SK-N-MC (cell line): Measurements from ENCODE around the genes HCAR1 and MPHOSPH9.

DNA sequence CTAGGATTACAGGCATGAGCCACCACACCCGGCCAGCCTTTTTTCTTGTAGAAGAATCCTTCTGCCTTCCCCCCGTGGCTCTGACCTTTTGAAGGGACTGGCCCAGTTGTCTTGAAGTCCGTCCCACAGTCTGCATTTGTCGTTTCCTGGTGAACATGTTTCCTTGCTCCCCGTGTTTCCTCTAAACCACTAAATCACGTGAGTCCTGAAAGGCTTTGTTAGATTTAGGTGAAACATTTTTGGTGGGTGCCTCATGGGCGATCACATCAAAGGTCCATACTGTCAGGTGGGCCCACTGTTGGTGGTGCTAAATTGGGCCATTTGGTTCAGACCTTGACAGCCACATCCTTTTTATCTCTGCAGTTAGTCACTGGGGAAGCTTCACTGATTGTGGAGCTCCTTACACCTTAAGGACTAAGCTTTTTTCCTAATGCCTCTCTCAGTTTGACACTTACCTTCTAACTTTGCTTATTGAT is 26.3 kb downstream of the MLXIP start:
- RRBS, result no CpG with 5 or more reads among the region's 7 CpGs

- RRBS, result no CpG with 5 or more reads among the region's 13 CpGs
Measured at GRCh38 chr12:122143590-122144615, 30.1 kb downstream of the IL31 start.

- RRBS, result no CpG with 5 or more reads among the region's 3 CpGs
Measured at GRCh38 chr12:122225436-122225516, 576 bp downstream of the DIABLO start.

DNA sequence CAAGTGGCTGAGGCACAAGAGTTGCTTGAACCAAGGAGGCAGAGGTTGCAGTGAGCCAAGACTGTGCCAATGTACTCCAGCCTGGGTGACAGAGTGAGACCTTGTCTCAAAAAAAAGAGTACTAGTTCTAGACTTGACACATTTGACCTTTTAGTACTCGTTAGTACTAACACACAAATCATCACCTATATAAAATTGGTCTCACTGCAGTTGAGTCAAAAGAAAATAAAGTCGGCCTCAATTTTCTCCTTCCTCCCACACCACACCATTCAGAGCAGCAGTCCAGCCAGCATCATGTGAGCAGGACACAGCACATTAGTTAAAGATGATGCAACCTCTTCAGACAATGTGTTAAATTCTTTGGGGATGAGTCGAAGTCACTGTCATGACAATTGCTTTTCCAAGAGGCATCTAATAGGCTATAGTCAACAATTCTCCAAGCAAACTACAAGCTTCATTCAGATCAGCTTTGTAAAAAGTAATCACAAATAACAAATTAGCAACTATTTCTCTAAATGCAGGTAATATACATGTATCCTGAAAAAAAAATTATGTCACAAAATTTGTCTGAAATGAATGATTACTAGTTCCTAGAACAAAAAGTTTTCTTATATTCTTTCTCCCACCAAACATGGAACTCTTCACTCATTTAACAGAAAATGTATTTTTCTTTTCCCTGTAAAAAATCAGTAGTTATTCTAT is 55.6 kb downstream of the CLIP1 start:
- RRBS, result no CpG with 5 or more reads among the region's 3 CpGs

DNA sequence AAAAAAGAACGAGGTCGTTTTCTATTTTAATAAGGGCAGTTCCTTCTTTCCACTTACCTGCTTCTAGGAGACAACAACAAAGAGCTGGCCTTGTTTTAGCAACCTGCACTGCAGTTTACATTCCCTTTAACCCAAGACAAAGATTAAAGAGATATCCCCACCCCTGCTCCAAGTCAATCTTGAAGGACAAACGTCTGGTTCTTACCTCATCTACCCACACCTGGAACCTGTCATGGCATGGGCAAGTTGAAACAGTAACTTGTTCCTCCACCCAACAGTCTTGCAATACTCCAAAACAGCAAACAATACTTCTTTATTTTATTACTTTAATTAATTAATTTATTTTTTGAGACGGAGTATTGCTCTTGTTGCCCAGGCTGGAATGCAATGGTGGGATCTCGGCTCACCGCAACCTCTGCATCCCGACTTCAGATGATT is 32.7 kb downstream of the ZCCHC8 start:
- RRBS, result no CpG with 5 or more reads among the region's 7 CpGs

DNA sequence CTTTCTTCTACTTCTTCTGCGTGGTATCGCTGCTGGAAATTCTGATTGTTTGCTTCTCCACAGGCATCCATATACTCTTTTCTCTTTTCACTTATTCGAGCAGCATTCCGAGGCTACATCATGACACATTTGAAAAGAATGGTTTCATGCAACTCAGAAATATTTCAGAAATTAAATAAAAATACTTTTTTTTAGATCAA is 18.9 kb downstream of the ZCCHC8 start:
- RRBS, result no CpG with 5 or more reads among the region's 4 CpGs

GRCh38 chr12:122681734-122682237 is 21.4 kb downstream of the HCAR2 start:
- RRBS, result no CpG with 5 or more reads among the region's 6 CpGs

- RRBS, result no CpG with 5 or more reads among the region's 39 CpGs
Measured at GRCh38 chr12:122730274-122731471, at the start of gene HCAR1. Gene HCAR1 (minus strand): TSS chr12:122730844.

GRCh38 chr12:122841504-122842604 is 6.6 kb downstream of the HIP1R start:
- RRBS, result no CpG with 5 or more reads among the region's 28 CpGs

GRCh38 chr12:122849374-122850224 is 14.3 kb downstream of the HIP1R start:
- RRBS, result 91% methylated on average over 5 of the region's 32 CpGs

- RRBS, result no CpG with 5 or more reads among the region's 25 CpGs
Measured at GRCh38 chr12:122871812-122872889, 23.8 kb downstream of the VPS37B start.

GRCh38 chr12:122943099-122943631 is 23.1 kb downstream of the ABCB9 start:
- RRBS, result no CpG with 5 or more reads among the region's 13 CpGs

DNA sequence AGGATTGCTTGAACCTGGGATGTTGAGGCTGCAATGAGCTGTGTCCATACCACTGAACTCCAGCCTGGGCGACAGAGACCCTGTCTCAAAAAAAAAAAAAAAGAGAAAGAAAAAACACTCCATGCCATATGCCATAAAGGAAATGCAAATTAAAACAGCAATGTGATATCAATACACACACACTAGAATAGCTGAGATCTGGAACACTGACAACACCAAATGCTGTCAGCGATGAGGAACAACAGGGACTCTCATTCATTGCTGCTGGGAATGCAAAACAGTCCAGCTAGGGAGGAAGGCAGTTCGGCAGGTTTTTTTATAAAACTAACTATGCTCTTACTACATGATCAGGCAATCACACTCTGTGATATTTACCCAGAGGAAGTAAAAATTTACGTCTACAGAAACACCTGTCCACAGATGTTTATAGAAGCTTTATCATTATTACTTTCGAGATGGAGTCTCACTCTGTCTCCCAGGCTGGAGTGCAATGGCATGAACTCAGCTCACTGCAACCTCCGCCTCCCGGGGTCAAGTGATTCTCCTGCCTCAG is 3.5 kb upstream of the ABCB9 start:
- RRBS, result no CpG with 5 or more reads among the region's 7 CpGs

DNA sequence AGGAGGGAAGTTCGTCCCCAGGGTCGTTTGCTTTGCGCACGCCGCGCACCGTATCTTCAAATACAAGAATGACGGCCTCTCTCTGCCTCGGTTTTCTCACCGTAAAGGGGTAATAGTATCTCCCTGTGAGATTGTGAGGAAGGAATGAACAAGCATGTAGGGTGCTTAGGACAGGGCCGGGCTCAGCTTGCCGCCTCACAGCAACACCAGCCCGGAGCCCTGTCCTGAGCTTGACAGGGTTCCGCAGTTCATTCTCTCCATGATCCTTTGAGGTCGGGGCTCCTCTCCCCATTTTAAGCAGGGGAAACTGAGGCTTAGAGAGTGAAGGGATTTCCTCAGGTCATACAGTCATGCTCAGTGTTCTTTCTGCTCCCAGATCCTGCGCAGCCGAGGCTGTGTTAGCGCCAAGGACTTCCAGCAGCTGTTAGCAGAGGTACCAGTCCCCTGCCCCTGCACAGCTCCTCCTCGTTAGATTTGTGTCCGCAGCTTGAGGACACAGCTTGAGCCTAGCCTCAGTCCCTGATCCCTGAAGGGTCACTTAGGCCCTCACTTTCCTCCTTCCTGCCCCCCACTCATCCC is 480 bp downstream of the OGFOD2 start:
- RRBS, result no CpG with 5 or more reads among the region's 20 CpGs

GRCh38 chr12:123041967-123043387 is 62.0 kb downstream of the ARL6IP4 start:
- RRBS, result no CpG with 5 or more reads among the region's 18 CpGs

GRCh38 chr12:123075460-123076464 is 75.1 kb downstream of the PITPNM2 start:
- RRBS, result no CpG with 5 or more reads among the region's 23 CpGs

DNA sequence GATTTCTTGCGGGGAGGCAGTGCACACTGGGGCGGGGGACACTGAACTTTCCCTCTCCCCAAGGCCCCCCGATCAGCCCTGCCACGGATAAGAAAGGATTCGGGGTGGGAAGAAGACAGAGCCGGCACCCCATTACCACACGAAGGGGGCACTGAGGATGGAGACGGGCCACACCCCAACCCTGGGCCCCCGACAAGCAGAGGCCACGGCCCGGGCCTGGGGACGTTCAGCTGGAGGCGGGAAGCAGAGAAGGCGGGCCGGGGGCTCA is 866 bp downstream of the PITPNM2 start:
- RRBS, result 46% methylated on average over 9 of the region's 15 CpGs

DNA sequence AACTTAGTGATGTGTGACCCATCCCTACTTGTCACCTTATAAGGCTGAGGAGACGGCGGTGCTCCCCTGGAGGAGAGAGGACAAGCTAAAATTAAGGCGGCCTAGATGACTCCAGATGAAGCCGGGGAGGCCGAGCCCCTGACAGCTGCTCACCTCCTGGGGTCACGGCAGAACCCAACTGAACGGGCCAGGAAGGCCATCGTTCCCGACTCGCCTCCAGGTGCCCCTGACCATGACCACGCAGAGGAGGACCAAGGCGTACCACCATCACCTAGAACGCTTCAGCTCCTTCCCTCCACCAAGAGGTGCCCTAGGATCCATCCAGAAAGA is 911 bp upstream of the PITPNM2 start:
- RRBS, result no CpG with 5 or more reads among the region's 13 CpGs

DNA sequence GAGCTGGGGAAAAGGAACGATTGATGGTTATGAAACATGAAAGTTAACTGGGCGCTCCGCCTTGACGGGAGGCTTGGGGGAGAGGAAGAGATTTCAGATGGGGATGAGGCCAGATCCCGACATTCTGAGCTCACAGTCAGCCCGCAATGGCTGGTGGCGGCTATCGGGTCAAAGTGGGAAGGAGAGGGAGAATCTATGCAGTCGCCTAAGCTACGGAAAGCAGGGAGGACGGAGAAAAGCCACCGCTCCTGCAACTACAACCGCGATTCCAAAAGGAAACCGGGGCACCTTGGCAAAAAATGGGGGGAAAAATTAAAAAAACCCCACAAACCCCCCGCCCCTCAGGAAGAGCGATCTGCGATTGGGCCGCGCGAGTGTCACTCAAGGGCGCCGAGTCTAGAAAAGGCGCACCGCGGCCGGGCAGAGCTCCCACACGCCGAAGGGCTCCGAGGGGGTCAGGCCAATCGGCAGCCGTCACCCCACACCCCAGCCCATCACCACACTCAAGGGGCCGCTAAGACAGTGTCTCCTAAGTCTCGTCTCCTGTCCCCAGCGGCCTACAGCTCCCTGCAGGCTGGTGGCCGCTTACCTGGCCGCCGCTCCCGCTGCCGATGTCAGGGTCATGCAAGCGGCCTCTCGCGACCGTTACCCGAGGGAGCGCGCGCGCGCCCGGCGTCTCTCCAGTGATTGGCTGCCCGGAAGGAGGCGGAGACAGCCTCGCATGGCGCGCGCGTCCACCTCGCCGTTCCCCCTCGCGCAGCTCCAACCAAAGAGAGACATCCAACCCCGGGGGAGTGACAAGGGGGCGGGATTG is at the start of gene MPHOSPH9:
Gene MPHOSPH9, minus strand, starts transcription at position 656 of the 814 bp plus-strand sequence.
- RRBS, result under 1% methylated on average over 9 of the region's 65 CpGs

GRCh38 chr12:123267809-123268459 is 3.7 kb downstream of the CDK2AP1 start:
- RRBS, result 33% methylated on average over 1 of the region's 18 CpGs